ENCODE measurements around a stretch of chr10.

DNA sequence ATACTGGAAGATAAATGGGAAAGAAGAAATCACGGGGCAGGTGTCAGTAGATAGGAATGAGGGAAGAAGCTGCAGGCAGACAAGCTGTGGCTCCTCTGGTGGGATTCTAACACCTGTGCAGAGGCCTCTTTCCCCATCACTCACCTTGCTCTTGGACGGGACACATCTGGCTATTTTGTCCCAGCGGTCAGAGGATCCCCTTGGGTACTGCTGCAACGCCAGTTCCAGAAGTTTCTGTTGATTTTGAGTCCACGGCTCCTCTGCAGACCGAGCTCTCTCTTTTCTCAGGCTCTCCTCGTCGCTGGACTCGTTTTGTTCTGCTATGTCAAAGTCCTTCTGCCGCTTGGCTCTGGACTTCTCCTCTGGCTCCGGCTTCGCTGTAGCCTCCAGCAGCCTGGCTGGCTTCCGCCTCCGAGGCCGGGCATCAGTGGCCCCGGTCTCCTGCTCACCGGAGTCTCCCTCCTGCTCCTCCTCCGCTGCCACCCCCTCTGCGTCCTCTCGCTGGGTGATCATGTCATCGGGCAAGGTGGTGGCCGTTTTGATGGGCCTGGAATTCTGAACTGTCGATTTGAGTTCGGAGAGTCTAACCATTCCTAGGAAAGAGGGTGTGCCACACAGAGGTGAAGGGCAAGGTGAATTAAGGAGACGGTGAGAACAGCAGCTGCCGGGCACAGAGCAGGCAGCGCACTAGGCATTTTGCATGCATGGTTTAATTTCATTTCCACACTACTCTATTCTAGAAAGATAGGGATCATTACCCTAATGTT lies 225.2 kb downstream of the MLLT10 start:
- PRO-cap, result no peak
- RAMPAGE, long total RNA, 3 experiments, result no peak in any of the 3 experiments

GRCh38 chr10:22002656-22003610 lies 597 bp downstream of the DNAJC1 start:
- PRO-cap, result unidirectional peak, plus-strand start at chr10:22002711; unidirectional peak, plus-strand start at chr10:22002777; unidirectional peak, plus-strand start at chr10:22002934; bidirectional peak, plus-strand start at chr10:22003267, minus-strand start at chr10:22003232; bidirectional peak, plus-strand start at chr10:22003480, minus-strand start at chr10:22003388; bidirectional peak, plus-strand start at chr10:22003872, minus-strand start at chr10:22003585
- RAMPAGE, long total RNA, 3 experiments, result no peak in any of the 3 experiments

DNA sequence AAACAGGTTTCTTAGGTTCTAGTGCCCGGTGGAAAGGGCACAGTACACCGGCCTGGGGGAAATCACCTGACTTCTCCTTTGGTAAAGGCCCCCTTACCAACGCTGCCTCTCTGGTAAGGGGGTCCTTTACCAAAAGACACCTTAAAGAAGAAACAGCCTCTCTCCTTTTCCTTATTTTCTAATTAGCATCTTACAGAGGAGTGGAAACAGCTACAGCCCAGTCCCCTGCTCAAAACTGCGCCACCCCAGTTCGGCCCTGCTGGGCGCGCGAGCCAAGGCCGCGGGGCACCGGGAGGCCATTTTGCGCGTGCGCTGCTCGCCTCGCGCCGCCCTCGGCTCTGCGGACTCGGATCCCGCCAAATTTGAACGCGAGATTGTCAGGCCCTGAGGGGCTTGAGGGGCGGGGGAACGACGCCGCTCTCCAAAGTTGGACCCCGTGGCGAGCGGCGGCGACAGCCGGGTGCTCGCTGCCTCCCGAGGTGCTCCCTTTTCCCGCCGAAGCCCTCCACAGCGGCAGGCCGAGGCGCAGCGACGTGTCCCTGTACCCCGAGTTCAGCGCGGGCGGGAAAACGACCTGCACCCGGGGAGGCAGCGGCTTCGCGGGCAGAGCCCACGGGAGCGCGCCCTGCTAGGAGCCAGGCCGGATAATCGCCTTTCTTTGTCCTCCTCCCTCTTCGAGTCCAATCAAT lies 11.0 kb upstream of the SPAG6 start:
- PRO-cap, result no peak
- RAMPAGE, long total RNA, 3 experiments, result no peak in any of the 3 experiments

GRCh38 chr10:22341563-22341741 lies 3.8 kb upstream of the SPAG6 start:
- PRO-cap, result unidirectional peak, minus-strand start at chr10:22341588
- RAMPAGE, long total RNA, 3 experiments, result no peak in any of the 3 experiments

GRCh38 chr10:22506018-22506524 lies 160.8 kb downstream of the SPAG6 start:
- PRO-cap, result no peak
- RAMPAGE, long total RNA, 3 experiments, result no peak in any of the 3 experiments

DNA sequence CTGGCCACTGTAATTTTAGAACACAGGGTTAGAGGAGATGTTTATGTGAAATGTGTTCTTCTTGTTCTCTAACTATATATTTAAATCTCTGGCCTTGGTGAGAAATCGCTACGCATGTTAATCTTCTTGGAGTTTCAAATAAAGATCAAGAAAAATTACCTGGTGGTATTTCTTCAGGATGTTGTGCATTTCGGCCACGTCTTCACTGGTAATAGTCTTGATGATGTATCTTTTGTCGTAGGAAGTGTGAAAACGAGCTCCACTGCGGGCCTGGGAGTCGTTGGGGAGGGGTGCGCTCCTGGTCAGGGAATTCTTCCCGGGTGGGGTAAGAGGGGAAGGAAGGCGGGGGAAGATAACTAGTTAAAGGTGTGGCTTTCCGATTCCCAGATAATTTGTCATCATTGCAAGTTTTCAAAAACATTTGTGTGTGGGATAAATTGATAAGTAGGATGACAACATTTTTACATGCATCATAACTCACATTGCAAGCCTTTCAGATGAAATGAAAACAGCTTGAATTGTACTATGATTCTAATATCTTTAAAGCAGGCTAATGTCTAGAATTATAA lies 122.8 kb downstream of the PIP4K2A start:
- PRO-cap, result no peak
- RAMPAGE, long total RNA, 3 experiments, result no peak in any of the 3 experiments

DNA sequence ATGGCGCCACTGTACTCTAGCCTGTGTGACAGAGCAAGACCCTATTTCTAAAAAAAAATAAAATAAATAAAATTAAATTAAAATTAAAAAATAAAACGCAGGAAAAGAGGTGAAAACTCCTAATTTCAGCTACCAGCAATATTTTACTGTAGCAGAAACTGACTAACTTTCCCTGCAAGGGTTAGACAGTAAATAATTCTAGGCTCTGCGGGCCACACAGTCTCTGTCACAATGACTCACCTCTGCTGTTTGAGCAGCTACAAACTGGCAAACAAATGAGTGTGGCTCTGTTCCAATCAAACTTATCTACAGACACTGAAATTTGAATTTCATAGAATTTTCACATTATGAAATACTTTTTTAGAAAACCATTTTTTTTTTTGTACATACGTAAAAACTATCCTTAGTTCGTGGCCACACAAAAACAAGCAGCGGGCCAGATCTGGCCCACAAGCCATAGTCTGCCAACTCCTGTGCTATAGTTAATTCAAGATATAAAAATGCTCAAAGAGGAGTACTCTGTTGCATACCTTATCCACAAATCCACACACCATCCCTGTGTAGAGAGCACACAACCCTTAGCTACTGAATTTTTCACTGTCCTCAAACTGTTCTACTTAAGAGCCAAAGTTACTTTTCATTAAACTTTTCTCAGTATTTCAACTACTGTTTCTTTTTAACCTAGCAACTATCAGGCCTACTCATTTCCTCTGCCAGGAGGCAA lies 32.6 kb downstream of the PIP4K2A start:
- PRO-cap, result no peak
- RAMPAGE, long total RNA, 3 experiments, result no peak in any of the 3 experiments

- PRO-cap, result no peak
- RAMPAGE, long total RNA, 3 experiments, result no peak in any of the 3 experiments
Measured at GRCh38 chr10:22742853-22743052, 28.4 kb upstream of the PIP4K2A start.

GRCh38 chr10:23023684-23024098 lies 71.7 kb upstream of the MSRB2 start:
- PRO-cap, result no peak
- RAMPAGE, long total RNA, 3 experiments, result no peak in any of the 3 experiments

DNA sequence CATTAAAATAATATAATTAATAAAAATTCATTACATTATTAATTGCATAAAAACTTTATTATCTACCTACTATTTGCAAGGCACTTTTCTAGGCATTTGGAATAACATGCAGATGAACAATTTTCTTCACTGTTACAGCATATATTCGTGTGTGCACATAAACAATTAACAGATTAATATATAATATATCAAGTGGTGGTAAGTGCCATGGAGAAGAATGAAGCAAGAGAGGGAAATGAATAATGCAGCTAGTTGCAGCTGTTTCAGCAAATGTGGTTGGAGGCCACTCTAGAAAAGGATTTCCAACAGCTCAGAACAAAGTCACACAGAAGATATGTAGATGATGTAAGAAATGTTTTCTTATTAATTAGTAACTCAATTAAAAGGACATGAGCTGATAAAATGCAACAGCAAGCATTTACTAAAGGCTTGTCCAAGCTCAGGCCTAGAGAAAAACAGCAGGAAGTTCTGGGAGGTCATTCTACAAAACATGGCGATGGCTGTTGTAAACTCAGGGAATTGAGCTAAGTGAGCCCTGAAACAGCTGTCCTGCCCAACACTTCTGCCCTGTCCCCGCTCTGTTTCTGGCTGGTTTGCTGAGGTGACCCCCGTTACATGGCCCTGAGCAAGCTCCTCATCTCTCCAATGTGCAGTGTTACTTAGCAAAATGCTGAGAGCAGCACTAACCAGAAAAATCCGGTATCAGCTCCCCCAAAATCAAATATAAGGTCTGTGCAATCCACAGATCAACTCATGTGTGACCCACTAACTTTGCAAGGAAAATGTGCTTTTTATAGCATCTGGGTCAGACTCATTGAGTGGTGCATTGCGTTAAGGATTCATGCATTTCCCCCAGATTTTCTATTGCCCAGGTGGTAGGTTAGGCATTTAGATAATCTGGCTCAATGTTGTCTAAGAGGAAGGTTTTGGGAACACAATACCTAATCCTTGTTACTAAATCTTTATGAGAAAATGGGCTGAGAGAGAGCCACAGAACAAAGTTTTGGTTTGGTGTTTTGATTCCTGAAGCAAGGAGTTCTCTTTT lies 23.5 kb upstream of the C10orf67 start:
- PRO-cap, result no peak
- RAMPAGE, long total RNA, 3 experiments, result no peak in any of the 3 experiments

DNA sequence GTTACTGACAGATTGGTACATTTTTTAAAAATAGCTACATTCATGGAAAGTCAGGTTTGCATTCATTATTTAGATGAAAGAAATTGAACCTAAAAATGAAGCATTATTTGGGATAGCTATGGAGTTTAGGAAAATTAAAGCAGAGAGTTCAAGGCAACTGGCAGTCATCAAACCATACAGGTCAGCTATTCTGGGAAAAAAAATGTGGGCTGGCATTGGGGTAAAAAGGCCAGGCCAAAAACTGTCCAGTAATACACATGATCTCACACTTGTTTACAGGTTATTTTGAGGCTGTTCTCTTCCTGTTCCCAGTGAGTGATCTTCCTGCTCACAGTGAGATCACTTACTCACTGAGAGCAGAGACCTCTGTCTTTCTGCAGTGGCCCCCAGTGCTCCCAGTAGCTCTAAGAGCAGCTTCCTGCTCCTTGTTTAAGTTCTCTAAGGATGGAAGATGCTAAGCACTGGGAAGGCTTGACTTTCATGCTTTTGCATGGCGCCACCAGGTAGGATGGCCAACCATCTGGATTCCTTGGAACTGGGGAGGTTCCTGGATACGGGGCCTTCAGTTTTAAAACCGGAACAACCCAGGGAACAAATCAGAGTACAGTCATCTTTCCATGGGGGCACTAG lies 93.6 kb upstream of the KIAA1217 start:
- PRO-cap, result unidirectional peak, plus-strand start at position 331 of the sequence
- RAMPAGE, long total RNA, 3 experiments, result no peak in any of the 3 experiments

- PRO-cap, result unidirectional peak, minus-strand start at chr10:24207741
- RAMPAGE, long total RNA, 3 experiments, result no peak in any of the 3 experiments
Measured at GRCh38 chr10:24207540-24207864, 1.4 kb upstream of the KIAA1217 start.

DNA sequence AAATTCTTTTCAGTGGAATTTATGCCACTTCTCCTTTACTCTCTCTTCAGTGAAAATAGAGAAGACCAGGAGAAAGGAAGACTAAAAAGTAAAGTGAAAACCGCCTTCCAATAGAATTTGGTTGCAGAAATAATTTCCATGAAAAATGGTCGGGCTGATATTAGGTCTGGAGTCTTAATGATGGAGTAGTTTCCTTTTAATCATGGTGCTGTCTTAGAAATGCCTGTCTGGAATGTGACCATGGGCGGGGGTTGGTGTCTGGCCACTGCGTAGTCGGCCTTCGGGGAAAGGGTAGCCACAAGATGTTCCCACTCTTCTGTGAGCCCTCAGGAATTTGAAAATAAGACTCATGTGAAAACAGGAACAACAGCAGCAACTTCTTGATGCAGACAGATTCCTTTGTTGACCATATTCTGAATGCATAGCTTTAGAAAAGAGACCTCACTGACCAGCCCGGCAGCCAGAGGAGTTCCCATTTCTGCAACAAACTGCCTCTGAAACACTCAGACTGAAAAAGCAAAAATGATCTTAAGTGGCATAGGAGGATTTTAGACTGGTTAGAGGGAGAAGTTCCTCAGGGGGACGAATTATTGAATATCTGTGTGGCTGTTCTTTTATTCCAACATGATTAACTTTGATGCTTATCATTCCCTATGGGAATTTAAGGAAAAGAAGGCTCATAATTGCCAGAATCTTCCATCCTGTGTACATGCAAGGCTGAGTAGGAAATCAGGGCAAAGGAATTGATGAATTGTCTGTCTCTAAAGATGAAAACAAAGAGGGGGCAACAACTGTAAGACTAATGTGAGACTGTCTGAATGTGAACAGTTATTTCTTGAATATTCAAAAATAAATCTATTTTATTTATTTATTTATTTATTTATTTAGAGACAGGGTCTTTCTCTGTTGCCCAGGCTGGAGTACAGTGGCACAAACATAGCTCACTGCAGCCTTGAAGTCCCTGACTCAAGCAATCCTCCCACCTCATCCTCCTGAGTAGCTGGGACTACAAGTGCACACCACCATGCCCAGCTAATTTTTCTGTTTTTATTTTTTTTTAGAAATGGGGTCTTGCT lies 177.1 kb downstream of the KIAA1217 start:
- PRO-cap, result no peak
- RAMPAGE, long total RNA, 3 experiments, result no peak in any of the 3 experiments

DNA sequence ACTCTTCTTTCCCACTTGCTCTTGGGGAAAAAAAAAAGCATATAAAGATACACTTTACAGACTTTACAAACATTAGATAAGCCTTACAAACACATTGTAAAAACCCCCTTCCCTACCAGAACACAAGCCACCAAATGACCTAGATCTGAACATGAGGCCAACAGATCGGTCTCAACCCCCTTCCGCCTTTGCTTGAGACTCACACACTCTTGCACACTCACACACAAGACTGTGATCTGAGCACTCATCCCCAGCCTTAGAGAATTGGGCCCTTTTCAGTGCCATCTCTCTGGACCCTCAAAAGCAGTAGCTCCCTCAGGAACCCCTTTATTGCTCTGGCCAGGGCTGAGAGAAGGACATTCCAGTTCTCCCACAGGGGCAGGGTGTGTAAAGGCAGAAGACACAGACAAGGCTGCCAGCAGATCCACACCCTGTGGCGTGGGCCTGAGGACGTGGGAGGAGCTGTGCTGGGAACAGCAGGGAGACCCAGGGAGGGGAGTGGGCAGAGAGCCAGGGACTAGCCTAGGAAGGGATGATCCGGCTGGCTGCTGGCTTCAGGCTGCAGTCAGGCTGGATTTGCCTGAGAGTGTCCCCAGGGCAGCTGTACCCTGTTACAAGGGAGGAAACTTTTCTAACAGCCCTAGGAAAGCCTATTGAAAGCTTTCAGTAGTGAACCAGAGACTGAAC lies 206.7 kb downstream of the KIAA1217 start:
- PRO-cap, result bidirectional peak, plus-strand start at position 418 of the sequence, minus-strand start at position 382 of the sequence; bidirectional peak, plus-strand start at position 564 of the sequence, minus-strand start at position 588 of the sequence
- RAMPAGE, long total RNA, 3 experiments, result no peak in any of the 3 experiments

- PRO-cap, result unidirectional peak, plus-strand start at chr10:24449414
- RAMPAGE, long total RNA, 3 experiments, result start-site peak on the plus strand in 3 of 3 experiments, at chr10:24449431-24449484 at its widest, 91 to 370 reads per replicate
Measured at GRCh38 chr10:24449128-24449758, 240.3 kb downstream of the KIAA1217 start.

DNA sequence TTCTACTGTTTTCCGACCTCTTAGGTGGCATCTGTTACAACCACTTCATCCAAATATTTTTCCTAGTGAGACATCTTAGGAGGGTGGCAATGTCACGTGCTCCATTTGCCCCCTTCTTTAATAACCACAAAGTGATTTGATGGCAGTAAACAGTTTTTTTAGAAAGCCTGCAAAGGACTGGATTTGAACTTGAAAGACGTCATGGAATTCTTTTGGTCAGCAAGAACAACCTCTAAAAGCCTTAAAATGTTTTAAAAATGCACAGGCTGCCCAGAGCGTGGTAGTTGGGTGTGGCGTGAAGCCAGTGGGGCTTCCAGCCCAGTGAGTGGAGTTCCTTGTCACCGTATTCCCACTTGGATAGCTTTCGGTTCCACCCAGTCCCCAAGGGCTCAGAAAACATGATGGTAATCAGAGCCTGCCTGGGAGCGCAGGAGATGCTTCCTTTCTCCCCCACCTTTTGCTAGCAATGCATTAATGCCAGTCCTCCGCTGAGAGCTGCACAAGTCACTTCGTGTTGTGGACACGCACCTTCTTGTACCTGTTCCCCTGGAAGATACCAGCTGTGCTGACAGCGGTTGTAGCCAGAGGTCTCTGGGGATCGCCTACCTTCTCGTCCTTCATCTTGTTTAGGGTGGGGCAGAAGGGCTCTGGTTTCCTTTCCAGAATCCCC lies 256.4 kb downstream of the KIAA1217 start:
- PRO-cap, result no peak
- RAMPAGE, long total RNA, 3 experiments, result no peak in any of the 3 experiments

GRCh38 chr10:24468080-24468912 lies 255.4 kb downstream of the ARHGAP21 start:
- PRO-cap, result no peak
- RAMPAGE, long total RNA, 3 experiments, result no peak in any of the 3 experiments

DNA sequence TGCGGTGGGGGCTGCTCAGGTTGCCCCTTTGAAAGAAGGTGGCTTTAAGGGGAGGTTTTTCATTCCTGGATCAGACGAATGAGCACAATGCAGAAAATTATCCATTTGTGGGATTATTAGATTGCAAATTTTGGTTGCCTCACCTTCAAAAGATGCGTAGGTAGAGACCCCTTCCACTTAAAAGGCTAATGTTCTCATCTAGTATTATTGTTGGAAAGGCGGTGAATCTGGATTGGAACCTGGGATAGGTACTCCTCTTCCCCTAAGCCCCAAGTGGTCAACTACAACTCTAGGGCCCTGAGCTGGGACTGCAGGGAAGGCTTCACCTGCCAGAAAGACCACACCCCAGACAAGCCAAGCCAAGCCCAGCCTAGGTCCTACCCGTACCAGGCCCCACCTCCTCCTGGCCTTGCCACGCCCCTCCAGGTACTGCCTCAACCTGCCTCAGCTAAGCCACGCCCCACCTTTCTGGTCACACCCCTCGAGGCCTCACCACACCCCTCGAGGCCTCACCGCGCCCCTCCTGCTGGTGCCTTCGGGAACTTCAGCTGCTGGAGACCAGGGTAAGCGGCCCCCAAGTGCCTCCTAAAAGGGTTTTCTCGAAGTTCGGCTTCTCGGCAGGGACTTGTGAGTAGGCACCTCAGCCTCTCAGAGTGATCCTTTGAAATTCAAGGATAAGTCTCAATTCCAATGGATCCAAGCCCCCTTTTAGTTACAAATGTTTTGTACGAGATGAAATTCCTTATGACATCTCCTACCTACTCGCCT lies 171.4 kb downstream of the ARHGAP21 start:
- PRO-cap, result no peak
- RAMPAGE, long total RNA, 3 experiments, result no peak in any of the 3 experiments

GRCh38 chr10:24645806-24646169 lies 77.9 kb downstream of the ARHGAP21 start:
- PRO-cap, result no peak
- RAMPAGE, long total RNA, 3 experiments, result no peak in any of the 3 experiments

GRCh38 chr10:24716070-24716912 lies 7.4 kb downstream of the ARHGAP21 start:
- PRO-cap, result no peak
- RAMPAGE, long total RNA, 3 experiments, result no peak in any of the 3 experiments

Measured in gastrocnemius medialis (tissue), 3 donors.